ENCODE measurements around the genes TIFAB and PKD2L2.

- PRO-cap, 2 experiments, result no peak in any of the 2 experiments
These were observed 5.4 kb downstream of the PITX1 start for GRCh38 chr5:135028627-135029091.

DNA sequence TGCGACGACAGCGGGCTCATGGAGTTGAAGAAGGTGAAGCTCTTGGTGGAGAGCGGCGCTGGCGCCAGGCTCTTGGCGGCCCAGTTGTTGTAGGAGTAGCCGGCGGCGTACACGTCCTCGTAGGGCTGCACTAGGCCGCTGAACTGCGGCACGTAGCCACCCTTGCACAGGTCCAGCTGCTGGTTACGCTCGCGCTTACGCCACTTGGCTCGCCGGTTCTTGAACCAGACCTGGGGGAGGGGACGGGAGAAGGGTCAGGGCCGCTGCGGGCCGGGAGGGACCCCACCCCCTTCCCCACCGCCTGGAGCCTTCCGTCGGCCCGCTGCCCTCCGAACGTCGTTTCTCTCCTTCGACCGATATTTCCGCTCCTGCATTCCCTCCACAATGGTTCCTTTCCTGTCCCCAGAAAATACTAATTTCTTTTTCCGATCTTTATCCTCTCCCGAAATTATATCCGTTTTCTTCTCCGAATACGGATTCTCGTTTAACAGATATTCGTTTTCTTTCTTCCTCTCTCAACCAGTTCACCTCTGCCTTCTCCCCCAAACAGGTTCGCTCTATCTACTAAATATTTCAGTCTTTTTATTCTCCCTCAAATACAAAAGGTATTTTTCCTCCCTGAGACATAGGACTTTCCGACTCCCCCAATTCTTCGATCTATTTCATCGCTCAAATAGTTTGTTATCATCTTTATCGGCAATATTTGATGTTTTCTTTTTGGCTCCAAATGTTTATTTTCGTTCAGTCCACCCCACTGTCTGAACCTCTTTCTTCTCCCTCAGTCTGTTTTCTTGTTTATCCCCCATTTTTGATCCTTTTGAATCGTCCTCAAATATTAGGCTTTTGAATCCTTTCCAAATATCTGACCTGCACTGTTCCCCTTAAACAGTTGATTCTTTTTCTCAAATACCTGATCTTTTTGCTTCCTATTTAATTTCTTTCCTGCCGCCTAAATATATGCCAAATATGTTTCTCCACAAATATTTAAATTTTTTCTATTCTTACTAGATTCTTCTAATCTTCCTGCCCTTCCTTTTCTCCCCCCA is 4.6 kb downstream of the PITX1 start:
- PRO-cap, 2 experiments, result no peak in any of the 2 experiments

GRCh38 chr5:135050030-135050997 is 16.3 kb upstream of the PITX1 start:
- PRO-cap, 2 experiments, result no peak in any of the 2 experiments

DNA sequence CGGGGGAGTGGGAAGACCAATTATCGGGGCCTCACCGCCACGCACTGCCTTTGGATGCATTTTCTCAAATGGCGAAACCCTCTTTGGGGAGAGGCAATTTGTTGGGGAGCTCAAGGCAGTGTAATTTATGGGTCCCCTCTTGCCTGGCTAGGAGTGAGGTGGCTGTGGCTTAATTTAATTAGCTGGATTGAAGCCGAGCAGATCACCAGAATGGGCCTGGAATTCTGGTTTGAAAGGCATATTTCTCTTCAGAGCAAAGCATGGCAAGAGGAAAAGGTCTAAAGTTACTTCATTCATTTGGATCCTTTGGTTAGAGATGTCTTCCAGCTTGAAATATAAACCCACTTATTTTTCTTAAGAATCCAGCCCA is 79.6 kb upstream of the PITX1 start:
- PRO-cap, 2 experiments, result no peak in any of the 2 experiments

DNA sequence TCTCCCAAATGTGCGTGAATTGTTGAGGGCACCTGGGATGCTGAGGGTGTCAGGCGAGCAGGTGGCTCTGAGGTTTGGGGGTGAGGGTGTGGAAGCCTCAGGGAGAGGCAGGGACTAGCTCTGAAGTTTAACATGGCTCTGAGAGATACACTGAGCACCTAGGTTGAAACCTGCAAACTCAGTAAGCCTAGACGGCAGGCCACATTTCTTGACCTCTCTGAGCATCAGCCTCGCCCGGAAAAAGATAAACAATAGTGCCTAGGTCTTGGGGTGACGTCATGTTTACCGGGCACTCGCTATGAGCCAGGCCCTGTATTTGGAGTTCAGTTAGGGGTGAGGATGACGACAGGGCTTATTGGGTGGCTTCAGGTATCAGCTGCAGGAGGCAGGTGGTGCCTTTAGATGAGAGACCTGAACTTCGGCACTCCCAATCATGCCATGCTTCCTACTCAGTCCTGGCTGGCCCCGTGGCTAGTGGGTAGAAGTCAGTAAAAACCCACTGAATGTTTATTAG is 107.8 kb upstream of the PITX1 start:
- PRO-cap, 2 experiments, result no peak in any of the 2 experiments

DNA sequence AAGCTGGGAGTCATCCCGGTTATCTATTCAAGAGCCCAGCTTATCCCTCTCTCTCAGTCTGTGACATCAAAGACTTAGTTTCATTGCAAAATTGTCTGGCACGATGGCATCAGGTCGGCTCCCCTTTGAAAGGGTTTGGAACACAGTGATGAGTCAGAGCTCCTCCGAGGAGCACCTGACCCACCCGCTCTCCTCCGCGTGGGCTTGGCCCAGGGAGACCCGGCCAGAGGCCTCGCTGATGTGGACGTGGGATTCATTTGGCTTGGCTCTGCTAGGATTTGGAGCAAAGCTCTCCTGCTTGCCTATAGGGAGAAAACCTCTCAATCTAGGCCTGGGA is 135.7 kb downstream of the MACROH2A1 start:
- PRO-cap, 2 experiments, result no peak in any of the 2 experiments

DNA sequence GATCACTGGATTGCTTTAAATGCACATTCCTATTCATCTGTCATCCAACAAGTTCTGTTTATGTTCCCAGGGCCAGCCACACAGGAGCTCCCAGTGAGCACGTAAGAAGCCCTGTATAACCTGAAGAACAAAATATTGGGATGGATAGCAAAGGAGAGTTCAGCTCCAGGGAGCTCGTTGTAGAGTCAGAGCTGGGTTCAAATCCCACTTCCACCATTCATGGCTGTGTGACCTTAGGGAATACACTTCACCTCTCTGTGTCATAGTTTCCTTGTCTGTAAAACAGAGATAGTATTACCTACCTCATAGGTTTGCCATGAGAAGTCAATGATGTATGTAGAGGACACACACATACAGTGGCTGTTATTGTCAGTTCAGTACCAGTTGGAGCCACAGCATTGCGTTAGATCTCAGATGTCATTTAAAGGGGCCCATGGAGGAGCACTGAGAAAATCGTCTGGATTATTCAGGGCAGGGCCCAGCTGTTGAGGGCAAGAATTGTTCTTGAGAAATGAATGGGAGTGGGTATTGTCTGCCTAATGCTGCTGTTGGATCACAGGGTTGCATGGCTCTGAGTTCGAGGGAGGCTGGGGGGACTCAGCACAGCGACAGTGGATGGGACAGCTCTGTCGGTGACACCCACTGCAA is 67.3 kb downstream of the MACROH2A1 start:
- PRO-cap, 2 experiments, result no peak in any of the 2 experiments

DNA sequence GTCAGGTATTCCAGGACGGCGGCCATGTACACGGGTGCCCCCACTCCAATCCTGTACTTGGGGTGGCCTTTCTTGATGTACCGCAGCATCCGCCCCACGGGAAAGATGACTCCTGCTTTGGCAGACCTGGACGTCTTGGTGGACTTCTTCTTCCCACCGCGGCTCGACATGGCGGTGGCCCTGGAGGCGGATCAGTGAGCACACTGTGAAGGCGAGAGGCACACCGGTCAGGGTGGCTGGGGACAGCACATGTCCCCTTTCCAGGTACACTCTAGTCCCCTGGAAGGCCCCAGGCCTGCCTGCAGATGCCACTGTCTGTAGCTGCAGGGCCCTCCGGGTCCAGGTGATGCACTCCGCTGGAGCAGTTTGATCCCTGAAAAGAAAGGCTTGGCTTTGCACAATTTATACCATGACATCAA is 10.1 kb downstream of the MACROH2A1 start:
- PRO-cap, 2 experiments, result no peak in any of the 2 experiments

DNA sequence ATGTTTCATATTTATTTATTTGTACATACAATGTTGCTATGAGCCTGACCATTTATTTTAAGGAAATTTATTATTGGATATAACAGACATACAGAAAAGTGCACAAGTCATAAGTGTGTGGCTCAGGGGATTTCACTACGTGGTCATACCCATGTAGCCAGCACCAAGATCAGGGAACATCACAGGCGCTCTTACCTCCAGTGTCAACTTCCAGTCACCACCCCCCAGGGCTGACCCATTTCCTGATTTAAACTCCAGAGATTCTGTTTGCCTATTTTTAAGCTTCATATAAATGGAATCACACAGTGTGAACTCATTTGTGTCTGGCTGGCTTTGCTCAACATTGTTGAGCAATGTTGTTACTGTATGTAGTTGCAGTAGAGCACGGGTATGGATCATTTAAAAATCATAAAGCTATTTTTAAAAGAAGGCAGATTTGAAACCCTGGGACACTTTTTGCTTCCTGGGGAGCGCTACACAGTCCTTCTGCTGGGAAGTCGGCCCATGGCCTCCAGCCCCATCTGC is 13.6 kb downstream of the DCANP1 start:
- PRO-cap, 2 experiments, result no peak in any of the 2 experiments

DNA sequence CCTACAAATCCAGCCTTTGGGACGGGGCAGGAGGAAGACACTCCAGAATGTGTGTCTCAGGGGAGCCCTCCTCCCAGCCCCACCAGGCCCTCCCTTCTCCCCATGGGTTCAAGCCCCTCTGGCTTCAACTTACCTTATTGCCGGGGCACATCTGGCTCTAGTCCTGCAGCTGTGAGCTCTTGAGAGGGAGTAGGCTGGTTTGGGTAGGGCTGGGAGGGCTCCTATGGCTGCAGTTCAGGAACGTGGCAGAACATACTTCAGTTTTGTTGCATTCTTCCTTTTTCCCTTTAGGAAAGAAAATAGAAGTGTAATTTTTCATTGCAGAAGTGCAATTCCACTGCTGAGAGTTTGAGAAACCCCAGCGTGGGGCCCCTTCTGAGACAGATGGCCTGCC is at the start of gene TIFAB:
Gene TIFAB (minus strand): TSS at position 276 of the 394 bp plus-strand sequence.
- PRO-cap, 2 experiments, result no peak in any of the 2 experiments

DNA sequence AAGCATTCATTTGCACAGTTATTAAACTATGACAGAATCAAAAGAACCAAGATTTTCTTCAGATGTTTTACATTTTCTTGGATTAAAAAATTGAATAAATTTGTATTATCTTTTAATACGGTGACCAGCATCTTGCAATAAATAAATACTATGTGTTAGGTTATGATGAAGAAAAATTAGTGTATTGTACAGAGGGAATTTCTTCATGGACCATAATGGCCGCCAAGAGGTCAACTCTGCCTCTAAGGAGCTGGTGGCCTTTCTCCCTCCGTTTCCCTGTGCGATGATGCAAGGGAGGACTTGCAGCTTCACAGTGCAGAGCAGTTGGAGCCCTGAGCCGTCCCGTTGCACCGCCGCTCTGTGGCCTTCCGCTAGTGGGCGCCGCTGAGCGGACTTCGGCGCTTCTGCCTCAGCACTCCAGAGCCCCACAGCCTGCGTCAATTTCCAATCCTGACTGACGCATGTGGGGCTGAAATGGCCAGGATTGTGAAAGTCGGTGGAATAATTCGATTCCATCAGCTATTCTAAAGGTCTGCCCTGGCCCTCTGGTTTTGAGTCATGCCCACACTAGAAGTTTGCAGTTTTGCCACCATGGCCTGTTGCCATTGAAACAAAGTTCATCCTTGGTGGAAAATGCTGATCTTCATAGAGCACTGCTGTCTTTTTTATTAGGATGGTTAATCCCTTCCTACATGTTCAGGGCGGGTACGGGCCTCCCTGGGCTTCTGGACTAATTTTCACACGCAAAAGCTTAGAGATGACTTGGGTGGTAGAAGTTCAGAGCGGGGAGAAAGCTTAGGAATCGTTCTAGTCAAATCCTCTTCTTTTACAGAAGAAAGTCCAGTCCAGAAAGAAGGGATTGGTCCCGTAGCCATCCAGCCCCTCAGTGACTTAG is 22.7 kb upstream of the LECT2 start:
- PRO-cap, 2 experiments, result peak in 1 of 2 experiments; most common plus-strand start position 311 of the sequence (in 1); most common minus-strand start position 282 of the sequence (in 1)

GRCh38 chr5:135999300-136000030 is 29.3 kb upstream of the TGFBI start:
- PRO-cap, 2 experiments, result peak in 1 of 2 experiments; most common plus-strand start chr5:135999775 (in 1)

GRCh38 chr5:136106533-136106732 is 26.2 kb upstream of the SMAD5 start:
- PRO-cap, 2 experiments, result no peak in any of the 2 experiments

- PRO-cap, 2 experiments, result no peak in any of the 2 experiments
These were observed 2.7 kb downstream of the SMIM32 start for GRCh38 chr5:136190298-136190714.

- PRO-cap, 2 experiments, result peak in 1 of 2 experiments; most common plus-strand start chr5:136191840 (in 1)
These were observed 1.0 kb downstream of the SMIM32 start for GRCh38 chr5:136191392-136192858.

- PRO-cap, 2 experiments, result no peak in any of the 2 experiments
These were observed 520.0 kb downstream of the SPOCK1 start for GRCh38 chr5:136979058-136979641.

GRCh38 chr5:137142518-137143140 is 356.5 kb downstream of the SPOCK1 start:
- PRO-cap, 2 experiments, result no peak in any of the 2 experiments

DNA sequence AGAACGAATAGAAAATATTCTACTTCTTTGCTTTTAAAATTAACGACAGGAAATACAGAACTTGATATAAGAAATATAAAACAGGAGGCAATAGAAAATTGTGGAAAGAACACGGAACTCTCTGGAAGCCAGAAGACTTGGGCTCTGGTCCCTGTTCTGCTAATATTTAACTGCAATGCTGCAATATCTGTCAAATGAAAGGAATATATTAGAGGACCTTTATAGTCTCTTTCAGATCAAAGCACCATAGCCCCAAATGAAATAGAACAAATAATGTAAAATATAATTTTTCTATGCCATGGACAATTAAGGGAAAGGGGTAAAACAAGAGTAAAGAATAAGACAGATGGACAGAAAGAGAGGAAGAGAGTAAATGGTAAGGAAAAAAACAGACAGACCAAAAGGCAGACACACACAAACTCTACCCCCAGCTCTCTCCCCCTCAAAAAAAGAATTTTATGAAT is 48.7 kb upstream of the HNRNPA0 start:
- PRO-cap, 2 experiments, result no peak in any of the 2 experiments

- PRO-cap, 2 experiments, result peak in 2 of 2 experiments; most common plus-strand start chr5:137889457 (in 2); most common minus-strand start chr5:137889323 (in 2)
These were observed at the start of gene PKD2L2 for GRCh38 chr5:137888453-137889593. Gene PKD2L2, plus strand, starts transcription at chr5:137889457.

DNA sequence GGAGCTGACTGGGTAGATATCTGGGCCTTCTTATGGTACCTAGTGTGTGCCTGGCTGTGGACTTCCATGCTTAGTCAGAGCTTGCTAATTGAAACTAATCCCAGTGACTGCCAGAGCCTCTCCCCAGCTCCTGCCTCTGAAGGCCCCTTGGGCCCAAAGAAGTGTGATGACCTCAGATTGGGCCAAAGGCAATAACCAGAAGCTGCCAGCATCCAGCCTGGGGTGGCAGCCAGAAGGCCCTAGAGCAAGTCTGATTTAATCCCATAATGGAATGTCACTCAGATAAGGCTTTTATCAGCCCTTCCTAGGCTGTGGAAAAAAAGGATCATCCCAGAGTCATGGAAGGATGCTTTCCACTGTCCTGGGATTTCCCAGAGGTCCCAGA is 17.2 kb upstream of the CDC23 start:
- PRO-cap, 2 experiments, result no peak in any of the 2 experiments

Measured in Metastatic Liver Carcinoma in the Lung (tissue), 2 donors.